Mucosa of descending colon (tissue), 1 donor: ENCODE measurements around a stretch of chr4.

DNA sequence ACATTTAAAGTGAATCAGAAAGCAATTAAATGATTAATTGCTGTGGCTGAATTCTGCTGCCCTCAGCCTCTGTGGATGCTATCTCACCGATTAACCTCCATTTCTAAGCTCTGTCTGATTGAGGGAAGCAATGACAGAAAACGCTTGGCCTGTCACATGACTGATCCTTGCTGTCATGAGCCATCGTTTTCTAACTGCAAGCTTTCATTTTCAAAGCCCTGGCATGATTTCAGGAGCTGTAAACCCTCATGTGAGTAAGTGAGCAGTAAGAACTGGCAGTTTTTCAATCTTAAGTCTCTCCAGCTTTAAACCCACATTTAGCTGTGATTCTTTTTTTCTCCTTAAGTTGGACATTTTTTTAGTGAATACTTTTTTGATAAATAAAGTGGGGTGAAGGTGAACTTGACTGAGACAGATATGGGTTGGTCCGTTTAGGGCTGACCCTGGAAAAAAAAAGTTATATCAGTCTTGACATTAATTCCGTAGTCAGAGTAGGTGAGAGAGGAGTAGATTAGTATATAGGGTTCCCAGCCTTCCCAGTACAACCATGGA lies 180.9 kb upstream of the PGRMC2 start:
- PRO-cap: no peak

DNA sequence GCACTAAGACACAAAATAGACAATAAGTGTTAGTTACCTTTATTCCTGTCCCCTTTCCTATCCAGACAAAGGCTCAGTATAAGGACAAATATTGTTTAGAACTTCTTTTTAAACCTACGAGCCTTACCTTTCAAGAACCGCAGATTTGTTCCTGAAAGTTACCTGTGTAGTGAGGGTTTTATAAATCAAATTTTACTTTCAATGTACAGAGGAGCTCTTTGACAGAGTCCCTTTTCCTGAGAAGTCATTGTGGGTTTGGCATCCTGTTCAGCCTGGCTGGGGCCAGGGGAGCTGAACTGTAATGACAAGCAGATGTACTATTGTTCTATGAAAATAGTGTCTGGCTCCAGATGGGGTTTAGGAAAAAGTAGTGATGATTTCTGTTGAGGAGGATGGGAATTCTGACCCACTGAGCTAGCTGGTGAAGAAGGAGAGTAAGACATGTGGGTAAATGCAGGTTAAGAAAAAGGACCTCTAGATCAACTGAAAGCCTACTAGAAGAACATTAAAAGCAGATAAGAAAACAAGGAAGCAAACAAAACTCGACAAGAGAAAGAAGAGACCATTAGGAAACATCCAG lies 196.2 kb upstream of the PGRMC2 start:
- PRO-cap: no peak

GRCh38 chr4:128776632-128777280 lies 32.7 kb upstream of the JADE1 start:
- PRO-cap: no peak

DNA sequence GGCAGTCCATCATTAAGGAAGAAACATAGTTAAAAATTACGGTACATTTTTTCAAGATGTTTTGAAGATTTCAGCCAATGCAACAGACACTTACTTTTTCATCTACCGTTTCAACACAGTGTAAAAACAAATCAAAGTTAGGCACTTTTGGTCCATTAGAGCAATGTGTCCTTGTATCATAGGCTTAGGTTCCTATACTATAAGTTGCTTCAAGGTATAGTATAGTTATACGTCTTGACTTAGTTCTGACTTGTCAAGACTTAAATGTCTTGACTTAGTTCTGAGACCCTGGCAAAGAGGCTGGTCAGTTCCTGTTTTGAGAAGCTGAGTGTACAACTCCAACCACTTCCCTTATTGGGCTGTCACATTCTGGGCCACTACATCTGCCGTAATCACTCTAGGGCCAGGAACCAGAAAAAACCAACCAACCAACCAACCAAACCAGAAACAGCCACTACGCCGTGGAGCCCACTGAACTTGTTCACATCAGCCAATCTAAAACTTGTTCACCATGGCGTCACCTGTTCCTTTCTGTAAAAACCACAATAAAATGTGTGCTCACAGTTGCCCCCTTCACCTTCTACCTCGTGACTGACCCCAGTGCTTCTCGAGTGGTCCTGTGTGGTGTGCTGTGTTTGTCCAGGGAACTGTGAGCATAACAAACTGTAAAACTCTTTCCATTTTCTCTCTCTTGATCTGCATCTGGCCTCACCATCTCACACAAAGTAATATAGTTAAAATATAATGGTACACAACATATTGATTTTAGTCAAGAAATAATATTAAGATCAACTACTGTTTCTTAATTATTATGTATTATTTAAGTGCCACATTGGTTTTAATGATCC lies 107.3 kb downstream of the JADE1 start:
- PRO-cap: no peak

GRCh38 chr4:128943029-128943317 lies 133.5 kb downstream of the JADE1 start:
- PRO-cap: no peak

DNA sequence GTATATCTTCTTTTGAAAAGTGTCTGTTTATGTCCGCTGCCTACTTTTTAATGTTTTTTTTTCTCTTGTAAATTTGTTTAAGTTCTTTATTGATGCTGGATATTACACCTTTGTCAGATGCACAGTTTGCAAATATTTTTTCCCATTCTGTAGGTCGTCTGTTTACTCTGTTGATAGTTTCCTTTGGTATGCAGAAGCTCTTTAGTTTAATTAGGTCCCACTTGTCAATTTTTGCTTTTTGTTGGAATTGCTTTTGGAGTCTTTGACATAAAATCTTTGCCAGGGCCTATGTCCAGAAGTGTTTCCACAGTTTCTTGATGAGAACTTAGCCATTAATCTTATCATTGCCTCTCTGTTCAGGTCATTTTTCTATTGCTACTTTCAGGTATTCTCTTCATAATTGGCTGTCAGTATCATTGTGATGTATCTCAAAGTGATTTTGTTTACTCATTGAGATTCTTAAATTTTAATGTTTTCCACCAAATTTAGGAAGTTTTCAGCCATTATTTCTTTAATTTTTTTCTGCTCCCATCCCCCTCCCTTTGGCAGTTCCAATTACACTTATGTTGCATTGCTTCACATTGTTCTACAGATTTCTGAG lies 125.6 kb downstream of the SCLT1 start:
- PRO-cap: no peak

DNA sequence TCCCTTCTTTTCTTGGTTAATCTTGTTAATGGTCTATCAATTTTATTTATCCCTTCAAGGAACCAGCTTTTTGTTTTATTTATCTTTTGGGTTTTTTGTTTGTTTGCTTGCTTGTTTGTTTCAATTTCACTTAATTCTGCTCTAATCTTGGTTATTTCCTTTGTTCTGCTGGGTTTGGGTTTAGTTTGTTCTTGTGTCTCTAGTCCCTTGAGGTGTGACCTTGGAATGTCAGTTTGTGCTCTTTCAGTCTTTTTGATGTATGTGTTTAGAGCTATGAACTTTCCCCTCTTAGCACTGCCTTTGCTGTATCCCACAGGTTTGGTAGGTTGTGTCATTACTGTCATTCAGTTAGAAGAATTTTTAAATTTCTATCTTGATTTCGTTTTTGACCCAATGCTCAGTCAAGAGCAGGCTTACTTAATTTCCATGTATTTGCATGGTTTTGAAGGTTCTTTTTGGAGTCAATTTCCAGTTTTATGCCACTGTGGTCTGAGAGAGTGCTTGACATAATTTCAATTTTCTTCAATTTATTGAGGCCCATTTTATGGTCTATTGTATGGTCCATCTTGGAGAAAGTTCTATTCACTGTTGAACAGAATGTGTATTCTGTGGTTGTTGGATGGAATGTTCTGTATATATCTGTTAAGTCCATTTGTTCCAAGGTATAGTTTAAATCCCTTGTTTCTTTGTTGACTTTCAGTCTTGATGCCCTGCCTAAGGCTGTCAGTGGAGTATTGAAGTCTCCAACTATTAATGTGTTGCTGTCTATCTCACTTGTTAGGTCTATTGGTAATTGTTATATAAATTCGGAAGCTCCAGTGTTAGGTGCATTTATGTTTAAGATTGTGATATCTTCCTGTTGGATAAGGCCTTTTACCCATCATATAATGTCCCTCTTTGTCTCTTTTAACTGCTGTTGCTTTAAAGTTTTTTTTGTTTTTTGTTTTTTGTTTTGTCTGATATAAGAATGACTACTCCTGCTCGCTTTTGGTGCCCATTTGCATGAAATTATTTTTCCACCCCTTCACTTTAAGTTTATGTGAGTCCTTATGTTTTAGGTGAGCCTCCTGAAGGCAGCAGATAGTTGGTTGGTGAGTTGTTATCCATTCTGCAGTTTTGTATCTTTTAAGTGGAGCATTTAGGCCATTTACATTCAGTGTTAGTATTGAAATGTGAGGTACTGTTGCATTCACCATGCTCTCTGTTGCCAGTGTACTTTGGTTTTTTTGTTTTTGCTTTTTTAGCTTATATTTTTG lies 22.3 kb downstream of the SCLT1 start:
- PRO-cap: no peak

- PRO-cap: no peak
Observed at GRCh38 chr4:129094347-129094557, 913 bp upstream of the SCLT1 start.

DNA sequence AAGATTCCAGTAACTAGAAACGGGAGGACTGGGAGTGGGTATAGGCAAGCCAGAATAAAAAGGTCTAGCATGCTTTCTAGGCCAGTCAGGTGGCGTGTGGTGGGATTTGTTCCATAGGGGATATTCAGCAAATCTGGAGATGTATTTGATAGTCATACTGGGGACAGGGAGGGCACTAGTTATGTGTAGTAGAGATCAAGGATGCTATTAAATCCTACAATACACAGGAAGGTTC lies 927.9 kb downstream of the C4orf33 start:
- PRO-cap: no peak

DNA sequence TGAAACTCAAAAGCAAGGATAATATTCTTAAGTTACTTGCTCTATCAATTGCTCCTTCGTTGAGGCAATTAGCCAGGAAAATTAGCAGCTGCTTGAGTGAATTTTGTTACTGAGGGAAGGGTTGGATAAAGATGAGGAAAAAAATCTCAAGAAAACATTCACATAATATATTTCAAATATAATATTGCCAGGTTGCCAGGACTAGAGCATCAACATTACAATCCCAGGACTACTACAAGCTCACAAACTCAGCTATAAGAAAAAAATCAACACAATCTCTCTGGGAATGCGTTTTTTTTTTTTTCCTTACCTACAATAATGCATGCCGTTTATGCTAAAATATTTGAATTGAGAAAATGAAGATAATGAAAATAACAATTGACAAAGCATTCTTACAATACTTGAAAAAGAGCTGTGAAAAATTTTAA lies 1129.1 kb downstream of the C4orf33 start:
- PRO-cap: no peak

GRCh38 chr4:133154804-133155263 lies 5.7 kb downstream of the PCDH10 start:
- PRO-cap: no peak

GRCh38 chr4:133162899-133163542 lies 13.9 kb downstream of the PCDH10 start:
- PRO-cap: no peak

- PRO-cap: no peak
Observed at GRCh38 chr4:133886547-133886989, 315.0 kb downstream of the PABPC4L start.

GRCh38 chr4:135447457-135448225 lies 1246.1 kb upstream of the PABPC4L start:
- PRO-cap: no peak

DNA sequence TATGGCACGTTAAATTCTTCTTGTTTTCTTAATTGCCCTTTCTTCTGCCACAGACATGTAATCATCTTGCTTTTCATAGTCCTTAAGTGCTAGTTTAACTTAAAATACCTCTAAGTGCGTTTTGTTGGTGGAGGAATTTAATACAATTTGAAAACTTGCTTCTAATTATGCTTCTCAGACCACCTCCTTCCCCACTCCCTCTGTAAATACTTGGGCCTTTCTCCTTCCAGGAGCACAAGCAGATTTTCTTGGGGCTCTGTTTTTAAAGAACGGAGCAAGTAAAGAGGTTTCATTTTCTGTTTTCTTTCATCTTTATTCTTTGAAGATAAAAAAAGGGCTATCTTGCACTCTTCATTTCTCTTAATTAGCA lies 560 bp upstream of the PCDH18 start:
- PRO-cap: no peak

GRCh38 chr4:138241390-138241672 lies 818 bp downstream of the SLC7A11 start:
- PRO-cap: bidirectional peak, plus-strand start at chr4:138241566, minus-strand start at chr4:138241449

GRCh38 chr4:138912366-138913121 lies 103.0 kb upstream of the NOCT start:
- PRO-cap: no peak

DNA sequence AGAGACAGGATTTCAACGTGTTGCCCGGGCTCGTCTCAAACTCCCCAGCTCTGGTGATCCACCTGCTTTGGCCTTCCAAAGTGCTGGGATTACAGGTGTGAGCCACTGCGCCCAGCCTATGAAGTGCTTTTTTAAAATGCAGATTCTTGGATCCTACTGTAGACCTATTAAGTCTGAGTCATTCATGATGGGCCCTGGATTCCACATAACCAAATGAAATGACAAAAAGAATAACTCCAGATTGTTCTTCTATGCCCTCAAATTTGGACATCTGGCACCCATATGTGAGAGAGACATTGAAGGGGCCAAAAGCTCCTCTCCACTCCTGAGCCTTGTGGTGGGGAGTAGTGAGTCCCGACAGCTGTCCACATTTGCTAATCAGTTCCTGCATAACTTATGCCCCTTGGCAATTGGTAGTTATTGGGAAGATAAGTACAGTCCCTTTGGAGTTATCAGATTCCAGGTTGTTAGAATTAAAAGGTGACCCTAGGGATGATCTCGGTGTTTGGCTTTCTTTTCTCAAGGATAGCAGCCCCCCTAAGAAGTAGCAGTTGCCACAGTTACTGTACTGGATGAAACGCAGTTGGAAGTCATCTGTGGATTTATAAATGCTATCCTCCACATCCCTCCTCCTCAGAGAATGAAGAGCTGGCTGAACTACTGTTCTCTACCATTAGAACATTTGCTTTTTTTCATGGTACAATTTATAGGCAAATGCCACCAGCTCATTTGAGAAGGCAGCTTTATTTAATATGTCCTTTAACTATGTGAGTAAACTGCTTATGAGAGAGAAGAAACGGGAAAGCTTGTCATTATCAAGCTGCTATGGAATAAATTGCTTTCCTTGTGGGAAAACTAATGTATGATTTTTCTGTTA lies 3.9 kb downstream of the NOCT start:
- PRO-cap: no peak

GRCh38 chr4:139082107-139082312 lies 66.4 kb downstream of the NOCT start:
- PRO-cap: no peak

GRCh38 chr4:139084109-139084747 lies 68.6 kb downstream of the NOCT start:
- PRO-cap: bidirectional peak, plus-strand start at chr4:139084307, minus-strand start at chr4:139083914; bidirectional peak, plus-strand start at chr4:139084583, minus-strand start at chr4:139084519